Pulmonary lymph node (tissue), 1 donor: ENCODE measurements around a stretch of chr6.

GRCh38 chr6:86293025-86293429, 644.3 kb upstream of the HTR1E start:
- PRO-cap = no peak

GRCh38 chr6:87268609-87269209, 53.7 kb upstream of the SMIM8 start:
- PRO-cap = no peak

GRCh38 chr6:87386631-87386830, 21.2 kb upstream of the CFAP206 start:
- PRO-cap = unidirectional peak, plus-strand start at chr6:87386729

GRCh38 chr6:87730215-87730811, 28.3 kb upstream of the AKIRIN2 start:
- PRO-cap = no peak

DNA sequence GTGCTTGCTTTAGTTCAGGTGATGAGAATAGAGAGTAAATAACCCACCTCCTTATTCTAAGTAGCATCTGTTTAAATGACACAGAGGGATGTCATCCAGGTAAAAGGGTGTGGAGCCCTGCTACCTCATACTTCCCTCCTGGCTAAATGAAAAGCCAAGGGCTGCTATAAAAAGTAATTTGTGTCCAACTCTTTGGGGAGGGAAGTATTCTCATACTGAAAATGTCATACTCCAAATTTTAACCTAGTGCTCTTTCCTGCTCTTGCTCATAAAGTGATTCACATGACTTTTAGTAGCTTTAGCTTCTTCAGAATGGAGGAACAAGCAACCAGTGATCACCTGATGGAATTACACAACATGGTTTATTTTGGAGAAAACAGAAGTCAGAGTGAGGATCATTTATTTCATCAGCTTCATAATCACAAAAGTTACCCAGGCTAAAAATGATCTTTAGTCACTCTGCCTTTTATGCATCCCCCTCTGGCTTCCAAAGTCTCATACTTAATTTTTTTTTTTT, 30.3 kb upstream of the AKIRIN2 start:
- PRO-cap = unidirectional peak, minus-strand start at position 270 of the sequence

GRCh38 chr6:87848331-87848993, 146.4 kb upstream of the AKIRIN2 start:
- PRO-cap = no peak

- PRO-cap = no peak
Measured at GRCh38 chr6:87920895-87921463, 126.7 kb upstream of the SPACA1 start.

GRCh38 chr6:88712901-88713696, 250.3 kb downstream of the RNGTT start:
- PRO-cap = no peak

- PRO-cap = no peak
Measured at GRCh38 chr6:89050165-89051026, 30.2 kb upstream of the PNRC1 start.

GRCh38 chr6:89140169-89141144, 5.4 kb upstream of the PM20D2 start:
- PRO-cap = no peak

DNA sequence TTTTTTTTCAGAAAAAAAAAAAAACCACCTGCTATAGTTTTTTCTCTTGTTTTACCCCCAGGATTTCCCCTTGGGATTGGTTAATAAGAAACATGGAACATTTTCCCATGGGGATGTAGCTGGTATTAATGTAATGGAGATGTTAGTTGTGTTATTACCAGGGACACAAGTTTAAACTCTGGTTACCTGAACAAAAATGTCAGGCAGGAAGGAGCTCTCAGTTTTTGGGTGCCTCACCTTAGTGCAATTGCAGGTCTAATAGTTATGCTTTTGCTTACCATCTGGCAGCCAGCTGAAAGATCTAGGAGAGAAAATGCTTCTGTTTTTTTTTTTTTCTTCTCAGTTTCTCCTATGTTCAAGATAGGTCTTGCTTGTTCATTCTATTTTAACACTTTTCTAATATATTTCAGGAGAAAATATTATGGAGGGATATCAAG, 4.1 kb upstream of the UBE2J1 start:
- PRO-cap = unidirectional peak, minus-strand start at position 249 of the sequence

DNA sequence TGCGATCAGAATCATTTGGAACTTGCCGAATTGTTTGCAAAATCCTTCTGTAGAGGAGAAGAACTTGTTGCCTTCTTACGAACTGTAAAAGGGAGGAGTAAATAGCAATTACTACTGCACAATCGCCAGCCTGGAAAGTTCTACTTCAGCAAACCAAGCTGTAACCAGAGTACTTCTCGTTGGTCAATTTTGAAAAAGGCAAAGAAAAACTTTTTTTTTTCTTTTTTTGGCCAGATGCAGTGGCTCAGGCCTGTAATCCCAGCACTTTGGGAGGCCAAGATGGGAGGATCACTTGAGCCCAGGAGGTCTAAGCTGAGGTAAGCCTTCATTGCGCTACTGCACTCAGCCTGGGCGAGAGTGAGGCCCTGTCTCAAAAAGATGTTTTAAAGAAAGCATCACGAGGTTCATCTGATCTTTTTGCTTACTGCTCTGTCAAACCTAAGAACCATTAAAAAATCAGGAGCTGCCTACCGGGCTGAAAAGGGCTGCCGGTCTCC, 698 bp downstream of the LYRM2 start:
- PRO-cap = no peak

GRCh38 chr6:89654037-89654723, 15.6 kb upstream of the LYRM2 start:
- PRO-cap = no peak

GRCh38 chr6:89664406-89664791, 25.9 kb upstream of the LYRM2 start:
- PRO-cap = no peak

GRCh38 chr6:89672902-89673532, 34.5 kb upstream of the LYRM2 start:
- PRO-cap = no peak

GRCh38 chr6:89690656-89691030, 52.1 kb upstream of the LYRM2 start:
- PRO-cap = no peak

DNA sequence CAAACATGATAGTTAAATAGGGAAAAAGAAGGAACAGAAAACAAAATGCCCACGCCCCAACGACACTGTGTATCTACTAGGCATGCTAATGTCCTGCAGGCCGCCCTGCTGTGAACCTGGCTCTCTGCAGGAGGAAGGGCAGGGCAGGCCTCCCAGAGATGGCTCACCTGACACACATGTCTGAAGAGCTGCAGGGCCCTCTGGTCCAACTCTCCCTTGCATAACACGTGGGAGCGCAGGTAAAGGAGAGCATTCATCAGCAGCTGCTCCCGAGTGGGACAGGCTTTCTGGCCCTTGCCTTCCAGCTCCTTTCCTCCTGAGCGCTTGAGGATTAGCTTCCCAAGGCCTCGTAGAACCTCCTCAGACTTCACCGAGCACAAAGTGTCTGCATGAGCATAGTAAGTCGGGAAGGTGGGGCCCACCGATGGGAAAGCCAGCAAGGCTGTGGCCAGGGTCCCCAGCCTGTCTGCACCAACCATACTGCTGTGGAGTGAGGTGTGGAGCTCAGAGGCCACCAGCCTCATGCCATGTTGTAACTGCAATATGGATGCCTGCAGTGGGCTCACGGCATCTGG, 53.8 kb upstream of the LYRM2 start:
- PRO-cap = no peak

DNA sequence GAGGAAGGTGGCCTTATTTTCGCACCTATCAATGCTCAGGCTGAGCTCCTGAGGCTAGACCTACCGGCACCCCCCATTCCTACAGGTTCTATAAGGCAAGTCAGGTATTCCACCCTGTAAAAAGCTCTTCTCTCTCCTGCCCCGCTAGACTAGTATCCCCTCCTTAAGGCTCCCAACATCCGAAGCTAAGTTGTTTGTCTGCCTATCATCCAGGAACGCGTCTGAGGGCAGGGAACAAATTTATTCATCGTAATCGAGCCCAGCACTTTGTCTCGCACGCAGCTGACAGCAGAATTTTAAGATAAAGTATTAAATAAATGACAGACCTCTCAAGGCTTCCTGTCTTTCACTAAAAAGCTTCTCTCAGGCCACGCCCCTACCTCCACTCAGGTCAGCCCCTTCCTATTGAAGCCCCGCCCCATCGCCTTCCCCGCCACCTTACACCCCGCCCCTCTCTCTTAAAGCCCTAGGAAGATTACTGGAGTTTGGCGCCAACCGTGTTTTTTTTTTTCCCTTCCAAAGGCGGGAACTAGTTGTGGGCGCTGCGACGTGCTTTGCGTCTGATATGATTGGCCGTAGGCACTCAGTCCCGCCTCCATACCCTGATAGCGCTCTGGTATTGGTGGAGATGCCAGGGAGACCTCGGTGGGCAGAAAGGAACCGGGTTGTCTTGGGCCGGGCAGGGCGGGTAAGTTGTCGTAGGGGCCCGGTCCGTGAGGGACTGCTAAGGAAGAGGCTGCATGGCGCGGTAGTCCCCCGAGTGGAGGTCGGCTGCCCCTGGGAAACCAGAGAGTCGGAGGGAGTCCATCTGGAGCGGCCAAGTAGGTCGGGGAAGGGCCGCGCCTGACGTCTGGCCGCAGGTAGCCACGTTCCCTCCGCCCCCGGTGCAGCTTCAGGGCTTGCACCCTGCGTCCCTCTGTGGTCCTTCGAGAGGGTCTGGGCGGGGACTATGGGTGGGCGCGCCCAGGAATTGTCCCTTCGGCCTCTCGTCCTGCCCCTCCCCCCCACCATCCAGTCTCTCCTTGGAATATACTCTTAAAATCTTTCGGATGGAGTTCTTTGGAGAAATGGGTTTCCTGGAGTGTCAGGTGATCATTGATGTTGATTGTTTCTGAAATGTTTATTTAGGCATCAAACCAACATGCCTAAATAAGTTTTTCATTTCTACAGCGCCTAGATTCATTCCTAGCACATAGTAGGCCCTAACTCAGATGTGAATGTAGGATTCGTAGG, 10.1 kb upstream of the MDN1 start:
- PRO-cap = unidirectional peak, minus-strand start at position 284 of the sequence; bidirectional peak, plus-strand start at position 634 of the sequence, minus-strand start at position 351 of the sequence

- PRO-cap = unidirectional peak, minus-strand start at chr6:90108134
Measured at GRCh38 chr6:90108075-90108359, 188.6 kb downstream of the BACH2 start.

- PRO-cap = unidirectional peak, minus-strand start at chr6:90234029; bidirectional peak, plus-strand start at chr6:90234224, minus-strand start at chr6:90234029
Measured at GRCh38 chr6:90233801-90234396, 62.7 kb downstream of the BACH2 start.